HTERT-HM (cell line): ENCODE data around the genes MAP10 and TARBP1.

- RRBS: under 1% methylated on average over 12 of the region's 64 CpGs
These were observed 441 bp downstream of the C1orf198 start for GRCh38 chr1:230867719-230868440.

GRCh38 chr1:231277963-231278607 lies 37.1 kb downstream of the GNPAT start:
- RRBS: no CpG with 5 or more reads among the region's 5 CpGs

DNA sequence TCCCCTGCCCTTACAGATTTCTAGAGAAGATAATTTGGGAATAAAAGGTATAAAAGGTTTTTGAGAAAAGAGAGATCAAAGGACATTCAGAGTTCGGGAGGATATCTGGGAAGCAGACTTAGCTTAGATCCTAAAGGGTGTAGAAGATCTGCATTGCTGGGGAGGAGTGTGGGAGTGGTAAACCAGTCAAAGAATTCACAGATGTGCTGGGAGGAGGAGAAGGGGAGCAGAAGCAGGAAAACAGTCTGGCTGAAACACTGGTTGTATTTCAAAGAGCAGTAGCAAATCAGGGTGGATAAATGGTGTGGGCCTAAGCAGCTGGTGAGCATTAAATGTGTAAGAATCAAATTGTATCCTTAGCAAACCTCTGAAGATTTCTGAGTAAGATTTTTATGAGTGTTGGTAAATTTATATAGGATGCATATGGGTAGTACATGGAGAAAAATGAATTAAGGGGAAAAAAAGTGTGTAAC lies 14.0 kb downstream of the EGLN1 start:
- RRBS: no CpG with 5 or more reads among the region's 1 CpG

DNA sequence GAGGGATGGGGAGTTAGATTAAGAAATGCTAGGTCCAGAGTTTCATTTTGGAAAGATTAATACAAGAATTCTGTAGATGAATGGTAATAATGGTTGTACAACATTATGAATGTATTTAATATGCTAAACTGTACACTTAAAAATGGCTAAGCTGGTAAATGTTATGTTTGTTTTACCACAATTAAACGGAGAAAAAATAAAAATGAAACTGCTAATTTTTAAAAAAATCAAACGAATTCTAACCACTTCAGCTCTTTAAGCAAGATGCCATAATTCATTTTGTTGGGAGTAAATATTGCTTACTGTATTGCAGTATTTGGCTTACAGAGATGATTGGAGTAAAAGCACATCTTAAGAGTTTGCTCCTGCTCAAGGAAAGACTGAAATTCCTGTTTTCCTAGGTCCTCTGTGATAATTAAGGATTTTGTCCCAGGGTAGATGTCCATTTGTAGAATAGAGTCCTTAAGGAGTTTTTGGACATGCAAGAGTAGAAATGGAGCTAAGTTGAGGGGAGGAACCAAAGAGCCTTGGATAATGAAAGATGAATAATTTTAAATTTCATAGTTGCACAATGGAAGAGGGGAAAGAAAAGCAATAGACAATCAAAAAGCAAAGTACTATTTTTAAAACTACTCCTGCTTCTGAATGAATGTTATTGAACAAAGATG lies 27.1 kb downstream of the TSNAX start:
- RRBS: no CpG with 5 or more reads among the region's 2 CpGs

- RRBS: no CpG with 5 or more reads among the region's 14 CpGs
These were observed 13.9 kb upstream of the DISC1 start for GRCh38 chr1:231612512-231613296.

DNA sequence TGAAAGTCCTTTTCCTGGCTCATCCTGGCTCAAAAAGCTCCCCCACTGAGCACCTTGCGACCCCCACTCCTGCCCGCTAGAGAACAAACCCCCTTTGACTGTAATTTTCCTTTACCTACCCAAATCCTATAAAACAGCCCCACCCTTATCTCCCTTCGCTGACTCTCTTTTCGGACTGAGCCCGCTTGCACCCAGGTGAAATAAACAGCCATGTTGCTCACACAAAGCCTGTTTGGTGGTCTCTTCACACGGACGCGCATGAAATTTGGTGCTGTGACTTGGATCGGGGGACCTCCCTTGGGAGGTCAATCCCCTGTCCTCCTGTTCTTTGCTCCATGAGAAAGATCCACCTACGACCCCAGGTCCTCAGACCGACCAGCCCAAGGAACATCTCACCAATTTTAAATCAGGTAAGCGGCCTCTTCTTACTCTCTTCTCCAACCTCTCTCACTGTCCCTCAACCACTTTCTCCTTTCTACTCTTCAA lies 491.8 kb downstream of the DISC1 start:
- RRBS: no CpG with 5 or more reads among the region's 12 CpGs

- RRBS: no CpG with 5 or more reads among the region's 8 CpGs
These were observed 9.6 kb downstream of the SIPA1L2 start for GRCh38 chr1:232620190-232620850.

GRCh38 chr1:232805031-232806325 lies at the start of gene MAP10:
TSS of gene MAP10 (plus strand) at chr1:232805416.
- RRBS: 14% methylated on average over 15 of the region's 77 CpGs

GRCh38 chr1:232923896-232924386 lies 26.5 kb upstream of the NTPCR start:
- RRBS: no CpG with 5 or more reads among the region's 3 CpGs

- RRBS: no CpG with 5 or more reads among the region's 4 CpGs
These were observed 163.7 kb downstream of the NTPCR start for GRCh38 chr1:233114109-233114525.

- RRBS: no CpG with 5 or more reads among the region's 9 CpGs
These were observed 164.6 kb downstream of the NTPCR start for GRCh38 chr1:233114903-233115425.

DNA sequence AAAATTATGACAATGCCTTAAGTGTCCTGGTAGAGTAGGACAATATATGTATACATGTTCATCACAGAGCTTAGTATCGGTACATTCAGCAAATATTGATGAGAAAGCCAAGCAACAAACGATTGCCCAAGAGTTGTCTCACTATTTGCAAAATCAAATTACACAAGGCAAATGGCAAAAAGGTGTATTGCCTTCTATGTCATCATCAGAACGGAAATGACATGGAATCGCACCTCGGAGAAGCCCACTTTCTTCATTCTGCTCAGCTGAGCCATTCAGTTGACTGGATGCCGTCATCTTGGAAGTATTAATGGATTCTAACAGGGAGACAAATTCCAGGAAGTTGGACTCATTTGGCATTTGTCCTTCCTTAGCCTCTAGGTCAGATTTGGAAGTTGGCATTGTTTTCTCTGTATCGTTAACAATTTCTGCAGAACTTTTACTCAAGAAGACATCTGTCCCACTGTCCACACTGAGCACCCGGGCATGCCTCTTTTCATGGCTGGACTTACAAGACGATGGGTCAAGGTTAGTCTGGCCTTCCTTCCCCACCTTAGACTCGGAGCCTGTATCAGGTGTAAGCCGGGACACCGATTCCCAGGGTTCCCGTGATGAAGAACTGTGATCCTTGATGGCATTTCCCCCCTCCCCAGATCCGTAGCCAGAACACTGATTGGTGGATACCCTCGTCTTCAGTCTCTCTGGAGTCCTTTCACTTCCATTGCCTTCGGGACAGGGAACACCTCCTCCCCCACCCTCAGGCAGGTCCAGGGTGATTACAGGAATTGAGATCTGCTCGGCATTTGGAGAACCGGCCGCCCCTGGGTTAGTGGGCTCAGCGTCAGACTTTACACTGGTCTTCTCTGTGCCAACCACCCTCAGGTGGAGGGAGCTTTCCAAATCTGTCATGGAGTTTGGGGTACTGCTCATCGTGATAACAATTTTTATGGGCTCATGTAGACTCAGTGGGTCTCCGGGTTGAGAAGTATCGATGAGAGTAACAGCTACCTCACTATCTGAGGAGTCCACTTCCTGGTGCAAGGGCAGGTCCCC lies 37.4 kb downstream of the PCNX2 start:
- RRBS: 96% methylated on average over 3 of the region's 23 CpGs

- RRBS: no CpG with 5 or more reads among the region's 3 CpGs
These were observed 13.5 kb downstream of the MAP3K21 start for GRCh38 chr1:233341051-233341340.

DNA sequence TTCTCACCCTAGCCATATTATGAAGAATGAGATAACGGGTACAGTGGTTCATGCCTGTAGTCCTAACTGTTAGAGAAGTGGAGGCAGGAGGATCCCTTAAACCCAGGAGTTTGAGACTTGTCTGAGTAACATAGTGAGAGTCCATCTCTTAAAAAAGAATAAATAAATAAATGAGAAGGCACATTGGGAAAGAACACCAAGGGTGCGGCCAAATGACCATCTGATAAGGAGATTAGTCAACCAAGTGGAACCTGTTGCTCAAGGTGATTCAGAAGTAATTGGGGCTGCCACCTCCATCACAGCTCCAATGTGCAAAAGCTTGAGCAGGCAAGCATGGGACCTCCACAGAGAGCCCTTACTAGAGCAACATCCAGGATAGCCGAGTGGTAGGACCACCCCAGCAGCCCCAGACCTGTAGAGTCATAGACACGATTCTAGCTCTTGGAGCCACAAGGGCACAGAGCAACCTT lies 40.7 kb downstream of the KCNK1 start:
- RRBS: no CpG with 5 or more reads among the region's 4 CpGs

GRCh38 chr1:233668776-233669382 lies 55.0 kb downstream of the KCNK1 start:
- RRBS: no CpG with 5 or more reads among the region's 6 CpGs

DNA sequence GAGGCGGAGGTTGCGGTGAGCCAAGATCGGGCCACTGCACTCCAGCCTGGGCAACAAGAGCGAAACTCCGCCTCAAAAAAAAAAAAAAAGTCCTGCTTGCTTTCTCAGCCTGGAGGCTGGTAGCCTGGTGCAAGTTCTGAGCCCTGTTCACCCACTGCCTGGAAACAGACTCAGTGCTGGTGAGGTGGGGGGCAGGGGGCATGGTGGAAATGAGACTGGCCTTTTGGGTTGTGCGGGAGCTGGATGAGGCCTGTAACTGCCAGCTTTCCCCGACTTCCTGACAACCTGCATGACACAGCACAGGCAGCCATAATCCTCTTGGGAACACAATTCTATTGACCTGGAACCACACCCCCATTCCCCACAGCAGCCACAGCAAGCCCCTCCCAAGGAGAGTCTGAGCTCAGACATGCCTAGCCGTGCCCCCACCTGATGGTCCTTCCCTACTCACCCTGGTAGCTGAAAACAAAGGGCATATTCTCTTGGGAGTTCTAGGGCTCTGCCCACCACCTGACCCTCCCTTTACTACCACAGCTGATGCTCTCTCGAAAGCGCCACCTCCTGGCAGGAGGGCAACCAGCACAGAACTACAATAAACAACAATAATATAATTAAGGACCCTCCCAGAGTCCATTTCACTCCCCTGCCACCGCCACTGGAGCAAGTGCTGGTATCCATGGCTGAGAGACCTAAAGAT lies 184.9 kb upstream of the COA6 start:
- RRBS: no CpG with 5 or more reads among the region's 11 CpGs

DNA sequence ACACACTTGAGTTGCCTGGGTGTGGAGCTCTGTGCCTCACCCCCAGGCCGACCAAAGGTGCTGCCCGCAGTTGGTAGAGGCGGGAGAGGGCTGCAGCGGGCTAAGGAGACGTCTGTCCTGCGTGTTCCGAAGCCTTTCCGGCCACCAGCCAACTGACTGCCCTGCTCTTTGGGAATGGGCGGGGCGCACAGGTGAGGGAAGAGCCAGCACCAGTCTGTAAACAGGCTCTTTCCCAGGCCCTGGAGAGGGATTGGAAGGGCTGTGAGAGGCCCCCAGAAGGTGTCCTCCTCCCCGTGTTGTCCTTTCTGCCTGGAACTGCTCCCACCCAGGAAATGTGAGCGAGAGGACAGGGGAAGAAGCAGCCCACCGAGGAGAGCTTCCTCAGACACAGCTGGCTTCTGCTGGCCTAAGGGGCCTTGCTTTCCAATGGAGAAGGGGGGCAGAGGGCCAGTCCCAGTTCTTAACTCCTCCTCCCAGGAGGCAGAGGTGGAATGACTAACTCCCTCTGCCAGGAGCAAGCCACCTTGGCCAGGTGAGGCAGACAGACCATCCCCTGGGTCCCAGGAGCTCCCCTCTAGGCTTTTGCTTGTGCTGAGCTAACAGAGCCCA lies 158.2 kb upstream of the COA6 start:
- RRBS: no CpG with 5 or more reads among the region's 13 CpGs

- RRBS: 3% methylated on average over 12 of the region's 38 CpGs
These were observed at the start of gene TARBP1 for GRCh38 chr1:234479028-234479493. TSS of gene TARBP1 (minus strand) at chr1:234479179.

GRCh38 chr1:234533788-234534934 lies 55.2 kb upstream of the TARBP1 start:
- RRBS: no CpG with 5 or more reads among the region's 17 CpGs

GRCh38 chr1:234538412-234538771 lies 59.4 kb upstream of the TARBP1 start:
- RRBS: no CpG with 5 or more reads among the region's 11 CpGs